ENCODE measurements around the genes SGTA and HMG20B.

- PRO-cap: no peak
- RAMPAGE, long total RNA, 3 experiments: no peak in any of the 3 experiments
These were observed 365 bp downstream of the DIRAS1 start for GRCh38 chr19:2720705-2721309.

- PRO-cap: unidirectional peak, minus-strand start at chr19:2776052
- RAMPAGE, long total RNA, 3 experiments: no peak in any of the 3 experiments
These were observed 7.1 kb downstream of the SGTA start for GRCh38 chr19:2775902-2776397.

DNA sequence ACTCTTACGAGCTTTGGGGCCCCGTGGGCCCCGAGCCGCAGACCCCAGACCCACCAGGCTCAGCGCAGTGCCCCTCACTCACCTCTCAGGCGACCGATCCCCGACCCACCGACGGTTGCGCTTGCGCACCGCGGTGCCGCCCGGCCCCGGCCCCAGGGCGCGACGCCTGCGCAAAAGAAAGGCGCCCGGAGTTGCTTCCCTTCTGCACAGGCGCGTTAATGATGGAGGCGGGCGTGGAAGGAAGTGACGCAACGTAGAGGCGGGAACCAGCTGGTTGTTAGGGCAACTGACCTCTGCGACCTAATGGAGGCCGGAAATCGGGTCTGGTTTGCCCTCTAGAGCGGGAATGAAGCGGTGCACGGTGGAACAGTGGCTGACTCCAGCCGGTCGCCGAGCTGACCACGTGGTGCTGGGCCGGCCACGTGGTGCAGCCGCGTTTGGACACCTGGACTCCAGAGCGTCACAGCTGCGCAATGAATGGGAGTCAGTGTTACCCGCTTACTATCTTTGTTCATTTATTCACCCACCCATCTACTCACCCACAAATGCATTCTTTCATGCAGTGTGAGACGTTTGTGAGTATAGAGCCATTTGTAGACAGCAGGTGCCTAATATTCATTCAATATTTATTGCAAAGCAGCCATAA, at the start of gene SGTA:
Gene SGTA (minus strand): TSS at position 123 of the 646 bp plus-strand sequence.
- PRO-cap: unidirectional peak, minus-strand start at position 164 of the sequence
- RAMPAGE, long total RNA, 3 experiments: start-site peak on the minus strand in 3 of 3 experiments, centred at positions 145 to 160 of the sequence, 181 to 336 reads per replicate

GRCh38 chr19:2790610-2791417, 5.5 kb downstream of the THOP1 start:
- PRO-cap: no peak
- RAMPAGE, long total RNA, 3 experiments: no peak in any of the 3 experiments

GRCh38 chr19:2815931-2816648, 3.6 kb upstream of the ZNF554 start:
- PRO-cap: no peak
- RAMPAGE, long total RNA, 3 experiments: no peak in any of the 3 experiments

GRCh38 chr19:2833613-2834740, 7.3 kb upstream of the ZNF555 start:
- PRO-cap: no peak
- RAMPAGE, long total RNA, 3 experiments: start-site peak on the plus strand in 1 of 3 experiments, at chr19:2834044-2834103 at its widest, 8 reads per replicate

DNA sequence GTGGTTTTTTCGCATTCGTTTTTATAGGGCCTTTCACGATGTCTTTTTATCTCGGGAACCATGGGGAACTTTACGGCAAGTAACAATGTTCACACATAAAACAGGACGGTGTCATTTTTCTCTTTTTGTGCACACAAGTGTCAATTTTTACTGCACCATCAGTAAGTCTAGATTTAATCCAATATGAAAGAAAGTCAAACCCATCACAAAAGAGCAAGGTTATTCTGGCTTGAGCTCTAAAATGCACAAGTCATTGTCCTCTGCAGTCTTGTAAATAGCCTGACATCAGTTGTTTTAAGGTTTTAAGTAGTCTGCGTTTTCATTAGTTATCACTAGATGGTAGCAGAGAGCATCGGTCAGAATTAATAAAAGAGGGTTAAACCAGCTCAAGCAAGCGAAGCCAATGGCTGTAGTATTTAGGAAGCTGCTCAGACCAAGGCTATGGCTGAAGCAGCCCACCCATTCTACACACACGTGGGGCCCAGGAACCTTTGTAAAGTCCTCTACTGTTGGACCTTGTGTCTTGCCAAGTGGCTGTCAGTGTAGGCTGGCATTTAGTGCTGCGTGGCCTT, 13.4 kb upstream of the ZNF57 start:
- PRO-cap: no peak
- RAMPAGE, long total RNA, 3 experiments: no peak in any of the 3 experiments

DNA sequence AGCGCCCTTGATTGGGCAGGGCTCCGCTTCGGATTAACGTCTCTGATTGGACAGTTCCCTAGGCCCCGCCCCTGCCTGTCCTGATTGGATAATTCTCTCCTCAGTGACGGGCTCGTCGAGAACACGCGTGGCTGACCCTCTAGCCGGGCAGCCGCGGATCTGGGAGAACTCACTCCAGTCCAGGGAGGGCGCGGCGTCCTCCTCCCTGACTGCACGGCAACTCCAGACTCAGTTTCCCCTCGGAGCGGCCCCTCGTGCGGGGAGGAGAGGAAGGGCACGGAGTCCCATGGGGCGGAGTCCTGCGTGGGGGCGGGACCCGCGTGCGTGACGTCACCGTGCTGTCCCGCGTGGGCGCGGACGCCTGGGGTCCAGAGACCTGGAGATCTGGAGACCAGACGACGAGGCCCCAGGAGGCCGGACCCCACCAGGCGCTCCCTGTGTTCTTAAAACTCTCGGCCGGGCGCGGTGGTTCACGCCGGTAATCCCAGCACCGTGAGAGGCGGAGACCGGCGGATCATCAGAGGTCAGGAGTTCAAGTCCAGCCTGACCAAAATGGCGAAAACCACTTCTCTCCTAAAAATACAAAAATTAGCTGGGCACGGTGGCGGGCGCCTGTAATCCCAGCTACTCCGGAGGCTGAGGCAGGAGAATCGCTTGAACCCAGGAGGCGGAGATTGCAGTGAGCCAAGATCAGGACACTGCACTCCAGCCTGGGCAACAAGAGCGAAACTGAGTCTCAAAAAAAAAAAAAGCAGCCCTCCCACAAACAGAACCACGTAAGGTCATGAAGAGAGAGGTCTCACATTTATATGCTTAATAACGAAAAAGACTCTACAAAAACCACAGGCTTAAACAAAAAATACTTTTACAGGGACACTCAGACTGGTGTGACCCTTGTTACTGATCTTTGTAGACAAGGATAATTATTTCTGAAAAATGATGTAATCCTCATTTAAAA, 587 bp upstream of the ZNF77 start:
- PRO-cap: bidirectional peak, plus-strand start at position 103 of the sequence, minus-strand start outside the sequence; unidirectional peak, plus-strand start at position 394 of the sequence
- RAMPAGE, long total RNA, 3 experiments: no peak in any of the 3 experiments

- PRO-cap: no peak
- RAMPAGE, long total RNA, 3 experiments: no peak in any of the 3 experiments
These were observed 16.2 kb downstream of the TLE5 start for GRCh38 chr19:3046059-3046518.

DNA sequence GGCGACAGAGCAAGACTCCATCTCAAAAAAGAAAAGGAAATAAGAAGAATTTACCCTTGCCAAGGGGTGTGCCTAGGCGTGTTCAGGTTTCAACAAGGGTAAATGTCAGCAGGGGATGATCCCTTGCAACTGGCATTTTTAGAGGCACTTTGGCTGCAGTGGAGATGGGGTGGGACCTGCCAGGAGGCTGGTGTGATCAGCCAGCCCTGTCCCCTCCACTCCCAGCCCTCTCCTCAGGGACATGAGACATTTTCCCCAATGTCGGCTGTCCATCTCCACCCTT, 11.4 kb downstream of the TLE5 start:
- PRO-cap: no peak
- RAMPAGE, long total RNA, 3 experiments: no peak in any of the 3 experiments

DNA sequence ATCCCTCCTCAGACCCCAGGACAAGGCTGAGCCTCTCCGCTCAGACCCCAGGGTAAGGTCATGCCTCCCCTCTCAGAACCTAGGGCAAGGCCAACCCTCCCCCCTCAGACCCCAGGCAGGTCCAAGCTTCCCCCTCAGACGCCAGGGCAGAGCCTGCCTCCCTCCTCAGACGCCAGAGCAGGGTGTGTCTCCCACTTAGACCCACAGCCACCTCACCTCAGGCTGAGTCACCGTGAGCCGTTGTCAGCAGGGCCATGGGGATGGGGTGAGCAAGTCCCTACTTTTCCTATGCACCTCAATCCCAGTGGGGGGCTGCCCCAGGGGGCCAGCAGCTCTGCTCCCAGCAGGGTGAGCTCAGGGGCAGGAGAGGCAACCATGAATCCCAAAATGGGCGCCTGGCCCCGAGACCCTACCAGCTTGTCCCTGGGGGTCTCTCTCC, 1.4 kb upstream of the S1PR4 start:
- PRO-cap: no peak
- RAMPAGE, long total RNA, 3 experiments: no peak in any of the 3 experiments

- PRO-cap: no peak
- RAMPAGE, long total RNA, 3 experiments: no peak in any of the 3 experiments
These were observed 644 bp upstream of the NCLN start for GRCh38 chr19:3184858-3185713.

DNA sequence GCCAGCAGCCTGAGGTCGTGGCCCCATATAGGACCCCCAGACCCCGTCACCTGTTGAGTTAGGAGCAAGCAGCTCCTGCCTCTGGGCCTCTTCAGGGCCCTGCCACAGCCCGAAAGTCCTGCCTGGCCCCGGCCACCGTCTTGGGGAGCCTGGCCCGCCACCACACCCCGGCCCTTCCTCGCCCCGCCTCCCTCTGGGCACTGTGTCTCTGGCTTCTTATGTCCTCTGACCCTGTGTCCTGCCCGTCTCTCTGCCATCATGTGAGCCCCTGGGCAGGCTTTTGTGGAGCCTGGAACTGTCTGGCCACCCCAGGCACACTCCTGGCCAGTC, 19.2 kb downstream of the NCLN start:
- PRO-cap: no peak
- RAMPAGE, long total RNA, 3 experiments: no peak in any of the 3 experiments

GRCh38 chr19:3404508-3405469, 38.4 kb downstream of the NFIC start:
- PRO-cap: bidirectional peak, plus-strand start at chr19:3404725, minus-strand start at chr19:3404583
- RAMPAGE, long total RNA, 3 experiments: no peak in any of the 3 experiments

DNA sequence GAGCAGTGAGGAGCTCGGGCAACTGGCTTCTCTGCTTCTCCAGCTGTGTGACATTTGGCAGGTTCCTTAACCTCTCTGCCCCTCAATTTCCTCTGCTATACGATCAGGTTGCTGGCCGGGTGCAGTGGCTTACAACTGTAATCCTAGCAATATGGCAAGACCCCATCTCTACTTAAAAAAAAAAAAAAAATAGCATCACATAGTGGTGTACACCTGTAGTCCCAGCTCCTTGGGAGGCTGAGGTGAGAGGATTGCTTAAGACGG, 41.4 kb downstream of the SMIM24 start:
- PRO-cap: no peak
- RAMPAGE, long total RNA, 3 experiments: no peak in any of the 3 experiments

- PRO-cap: no peak
- RAMPAGE, long total RNA, 3 experiments: no peak in any of the 3 experiments
These were observed 15.2 kb downstream of the SMIM24 start for GRCh38 chr19:3464878-3465676.

DNA sequence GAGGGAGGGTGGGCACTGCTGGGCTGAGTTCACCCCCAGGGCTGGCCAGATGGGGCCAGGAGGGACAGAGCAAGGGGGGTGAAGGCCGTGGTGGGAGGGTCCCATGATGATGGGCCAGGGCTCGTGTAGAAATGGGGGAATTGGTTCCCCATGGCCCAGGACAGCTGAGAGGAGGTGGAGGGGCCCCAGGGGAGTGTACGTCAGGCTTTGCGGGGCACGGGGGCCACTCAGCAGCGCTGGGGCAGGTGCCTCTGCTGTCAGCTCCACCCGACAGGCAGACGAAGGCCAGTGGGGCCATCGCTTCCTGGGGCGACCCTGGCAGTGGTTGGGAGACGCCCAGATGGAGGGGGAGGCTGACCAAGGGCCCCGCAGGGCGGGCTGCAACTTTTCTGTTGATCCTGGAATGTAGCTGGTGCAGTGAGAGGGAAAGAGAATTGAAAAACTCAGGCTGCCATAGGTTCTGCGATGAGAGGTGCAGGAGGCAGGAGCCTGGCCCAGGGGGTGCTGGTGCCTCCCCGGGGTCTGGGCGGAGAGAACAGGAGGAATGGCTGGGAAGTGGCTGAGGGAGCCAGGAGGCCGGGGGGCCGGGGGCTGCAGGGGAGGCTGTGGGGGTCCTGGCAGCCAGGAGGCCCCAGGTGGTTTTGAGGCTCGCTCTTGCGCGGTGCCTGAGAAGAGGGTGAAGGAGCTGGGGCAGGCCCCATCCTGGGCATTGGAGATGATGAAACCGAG, 1.8 kb upstream of the TEKTIP1 start:
- PRO-cap: no peak
- RAMPAGE, long total RNA, 3 experiments: no peak in any of the 3 experiments

- PRO-cap: no peak
- RAMPAGE, long total RNA, 3 experiments: no peak in any of the 3 experiments
These were observed 4.0 kb upstream of the HMG20B start for GRCh38 chr19:3568651-3569171.

GRCh38 chr19:3572353-3573450, at the start of gene HMG20B:
HMG20B (plus strand) TSS chr19:3572944.
- PRO-cap: bidirectional peak, plus-strand start at chr19:3572915, minus-strand start at chr19:3572627
- RAMPAGE, long total RNA, 3 experiments: start-site peak on the plus strand in 1 of 3 experiments, at chr19:3572927-3572977 at its widest, 14 reads per replicate

- PRO-cap: no peak
- RAMPAGE, long total RNA, 3 experiments: no peak in any of the 3 experiments
These were observed 6.0 kb downstream of the HMG20B start for GRCh38 chr19:3578339-3579573.